Neural crest cell (in vitro differentiated cells): ENCODE measurements around the genes ATPAF2 and SHMT1.

DNA sequence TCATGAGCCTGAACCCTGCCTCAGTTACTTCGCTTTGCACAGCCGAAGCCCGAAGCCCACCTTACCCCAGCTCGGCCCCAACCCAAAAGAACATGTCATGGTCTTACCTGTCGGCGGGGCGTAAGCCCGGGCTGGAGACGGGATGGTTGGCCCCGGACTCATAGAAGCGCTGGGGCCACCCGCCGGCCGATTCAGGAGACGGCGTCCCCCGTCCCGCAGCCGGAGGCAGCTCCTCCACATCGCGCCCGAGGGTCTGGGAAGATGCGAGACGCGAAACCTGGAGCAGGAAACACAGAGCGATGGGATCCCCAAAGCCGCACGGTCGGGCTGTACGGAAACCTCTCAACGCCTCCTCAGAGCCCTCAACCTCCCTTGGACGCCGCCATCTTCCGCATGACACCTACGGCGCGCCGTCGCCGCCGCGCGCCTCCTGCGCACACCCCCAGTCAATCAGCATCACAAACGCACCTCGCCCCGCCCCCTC, at the start of gene ATPAF2:
Gene ATPAF2 (minus strand): TSS at position 395 of the 484 bp plus-strand sequence.
- PRO-cap = bidirectional peak, plus-strand start outside the sequence, minus-strand start at position 395 of the sequence

- PRO-cap = no peak
Observed at GRCh38 chr17:18067179-18067748, 20.5 kb upstream of the DRG2 start.

DNA sequence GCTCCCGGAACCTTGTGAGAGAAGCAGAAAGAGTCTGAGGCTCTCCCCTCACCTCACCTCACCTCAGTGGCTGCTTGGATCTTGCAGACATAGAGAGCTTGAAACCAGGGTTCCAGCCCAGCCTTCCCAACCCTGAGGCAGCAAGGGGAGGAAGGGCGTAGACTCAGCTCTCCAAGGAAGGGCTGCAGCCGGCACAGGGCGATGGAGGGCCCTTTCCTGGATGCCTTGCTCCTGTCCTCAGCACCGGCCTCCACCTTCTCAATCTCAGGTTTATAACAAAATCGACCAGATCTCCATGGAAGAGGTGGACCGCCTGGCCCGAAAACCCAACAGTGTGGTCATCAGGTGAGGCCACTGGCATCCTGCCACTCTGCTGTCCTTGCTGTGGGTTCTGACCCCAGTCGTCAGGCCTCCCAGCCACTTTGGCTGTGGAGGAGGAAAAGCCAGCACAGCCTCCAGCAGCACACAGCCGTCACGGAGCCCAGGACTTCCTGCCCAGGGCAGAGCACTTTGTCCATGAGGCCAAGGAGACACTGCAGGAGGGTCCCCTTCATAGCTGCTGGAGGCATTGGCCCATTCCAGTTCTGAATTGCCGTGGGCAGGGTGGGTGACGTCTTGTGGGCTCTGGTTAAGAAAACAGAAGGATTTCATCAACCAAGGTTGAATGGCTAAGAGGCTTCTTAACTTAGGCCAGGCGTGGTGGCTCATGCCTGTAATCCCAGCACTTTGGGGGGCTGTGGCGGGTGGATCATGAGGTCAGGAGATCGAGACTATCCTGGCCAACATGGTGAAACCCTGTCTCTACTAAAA, 6.7 kb upstream of the MYO15A start:
- PRO-cap = no peak

- PRO-cap = no peak
Observed at GRCh38 chr17:18139327-18139851, 30.8 kb downstream of the MYO15A start.

- PRO-cap = no peak
Observed at GRCh38 chr17:18181266-18181860, 2.3 kb upstream of the ALKBH5 start.

- PRO-cap = no peak
Observed at GRCh38 chr17:18185347-18185718, 1.7 kb downstream of the ALKBH5 start.

GRCh38 chr17:18209040-18210323, 16.0 kb upstream of the LLGL1 start:
- PRO-cap = no peak

DNA sequence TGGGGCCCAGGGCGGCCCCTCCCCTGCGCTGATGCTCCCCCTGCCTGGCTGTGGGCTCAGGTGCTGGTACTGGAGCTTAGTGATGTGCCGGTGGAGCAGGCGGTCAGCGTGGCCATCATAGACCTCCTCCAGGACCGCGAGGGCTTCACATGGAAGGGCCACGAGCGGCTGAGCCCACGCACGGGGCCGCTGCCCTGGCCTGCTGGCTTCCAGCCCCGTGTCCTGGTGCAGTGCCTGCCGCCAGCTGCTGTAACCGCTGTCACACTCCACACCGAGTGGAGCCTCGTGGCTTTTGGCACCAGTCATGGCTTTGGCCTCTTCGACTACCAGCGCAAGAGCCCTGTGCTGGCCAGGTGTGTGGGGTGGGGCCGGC, 12.0 kb downstream of the LLGL1 start:
- PRO-cap = no peak

DNA sequence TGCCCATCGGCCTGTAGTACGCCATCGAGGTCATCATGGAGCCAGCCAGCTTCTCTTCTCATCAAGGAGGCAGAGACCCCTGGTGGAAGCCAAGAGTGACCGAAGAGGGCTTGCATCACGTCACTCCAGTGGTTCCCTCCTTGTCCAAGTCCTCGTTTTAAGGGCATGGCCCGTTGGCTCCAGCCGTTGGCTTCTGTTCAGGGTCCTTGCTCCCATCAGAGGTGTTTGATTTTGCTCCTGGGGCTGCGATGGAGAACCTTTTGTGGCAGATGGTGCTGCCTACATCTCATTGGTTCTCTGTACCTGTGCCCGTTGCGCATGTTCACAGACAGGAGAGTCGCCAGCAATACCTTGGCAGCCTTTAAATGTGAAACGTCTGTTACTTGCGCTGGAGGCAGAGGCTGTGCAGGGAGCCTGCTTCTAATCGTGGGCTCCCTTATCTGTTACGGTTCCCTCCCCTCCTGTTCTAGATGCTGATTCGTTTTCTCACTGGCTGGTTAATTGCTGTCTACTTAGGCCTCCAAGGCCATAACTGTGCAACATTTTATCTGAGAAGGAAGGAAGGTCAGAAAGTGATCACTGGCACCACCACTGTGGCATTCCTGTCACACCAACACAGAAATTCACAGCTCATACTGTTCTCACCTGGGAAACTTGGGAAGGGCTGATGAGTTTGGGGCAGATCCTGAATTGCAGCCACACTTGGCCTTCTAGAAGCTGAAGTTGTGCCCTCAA, 9.6 kb downstream of the SMCR8 start:
- PRO-cap = no peak

DNA sequence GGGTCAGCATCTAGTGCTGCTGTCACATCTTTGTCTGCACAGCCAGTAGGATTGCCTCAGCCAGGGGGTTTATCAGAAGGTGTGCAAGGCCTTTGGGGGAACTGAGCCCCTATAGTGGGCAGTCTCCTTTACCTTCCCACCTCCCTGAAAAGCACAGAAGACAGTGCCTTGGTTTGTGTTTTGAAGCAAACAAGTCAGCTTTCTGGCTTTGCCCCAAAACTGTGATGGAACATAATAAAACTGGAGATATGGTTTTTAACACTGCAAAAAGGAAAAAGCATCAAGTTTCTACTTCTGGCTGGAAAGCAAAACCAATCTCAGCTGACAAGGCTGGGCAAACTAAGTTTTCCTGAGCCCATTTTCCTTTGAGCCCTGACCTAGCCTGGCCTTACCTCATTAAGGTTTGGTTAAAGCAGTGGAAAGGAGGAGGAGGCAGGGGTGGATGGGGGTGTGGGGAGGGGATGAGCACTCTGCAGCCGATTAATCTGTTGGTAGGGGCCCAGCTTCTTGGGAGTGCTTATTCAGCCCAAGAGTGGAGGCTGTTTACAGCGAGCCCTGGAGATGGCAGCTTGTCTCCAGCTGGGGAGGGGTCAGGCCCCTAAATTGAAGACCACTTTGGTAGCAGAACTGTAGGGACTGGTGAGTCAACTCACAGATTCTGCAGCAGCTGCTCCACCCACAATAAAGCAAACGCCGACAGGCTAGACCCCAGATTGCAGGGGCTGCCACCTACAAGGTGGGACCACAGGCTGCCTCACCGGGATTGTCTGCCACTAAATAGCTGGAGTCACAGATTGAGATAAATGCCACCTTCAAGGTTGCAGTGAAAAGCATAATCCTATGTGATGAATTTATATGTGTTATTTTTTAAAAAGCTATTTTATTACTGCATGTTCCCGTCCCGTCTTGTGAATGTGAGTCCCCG, 12.0 kb downstream of the SMCR8 start:
- PRO-cap = no peak

GRCh38 chr17:18363095-18363933, at the start of gene SHMT1:
Gene SHMT1, minus strand, starts transcription at chr17:18363550.
- PRO-cap = bidirectional peak, plus-strand start at chr17:18363714, minus-strand start at chr17:18363495

GRCh38 chr17:18718659-18719264, 25.1 kb upstream of the FBXW10 start:
- PRO-cap = no peak

GRCh38 chr17:18865271-18865877, 7.4 kb downstream of the PRPSAP2 start:
- PRO-cap = no peak

DNA sequence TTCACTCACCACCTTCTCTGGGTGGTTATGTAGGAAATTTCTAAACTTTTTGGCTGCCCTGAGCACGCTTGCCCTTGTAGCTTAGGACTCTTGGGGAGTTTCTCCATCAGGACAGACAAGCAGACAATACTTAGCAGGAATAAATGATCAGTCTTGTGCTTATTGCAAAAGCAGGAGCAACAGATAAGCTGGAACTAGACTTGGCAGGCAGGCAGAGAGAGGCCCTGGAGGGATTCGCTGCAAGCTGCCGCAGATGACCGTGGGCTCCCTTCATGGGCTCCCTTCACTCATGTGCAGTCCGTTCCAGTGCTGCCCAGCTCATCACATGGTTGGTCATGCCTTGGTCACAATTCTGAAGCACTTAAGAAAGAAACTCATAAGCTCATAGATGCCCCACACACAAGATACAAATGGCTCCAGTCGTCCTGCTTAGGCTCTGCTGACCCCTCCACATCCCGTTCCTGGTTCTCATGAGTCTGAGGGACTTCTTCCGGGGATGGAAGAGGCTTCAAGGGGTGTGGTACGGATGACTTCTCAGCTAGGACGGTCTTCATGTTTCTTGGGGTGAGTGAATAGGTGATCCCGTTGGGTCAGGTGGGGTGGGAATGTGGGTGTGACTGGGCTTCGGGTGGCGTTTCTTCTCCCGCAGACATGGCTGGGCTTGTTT, 2.3 kb upstream of the SLC5A10 start:
- PRO-cap = no peak

- PRO-cap = no peak
Observed at GRCh38 chr17:18963100-18963660, 11.2 kb downstream of the SLC5A10 start.

- PRO-cap = unidirectional peak, minus-strand start at chr17:19238265
Observed at GRCh38 chr17:19238040-19238837, 1.1 kb downstream of the EPN2 start.

DNA sequence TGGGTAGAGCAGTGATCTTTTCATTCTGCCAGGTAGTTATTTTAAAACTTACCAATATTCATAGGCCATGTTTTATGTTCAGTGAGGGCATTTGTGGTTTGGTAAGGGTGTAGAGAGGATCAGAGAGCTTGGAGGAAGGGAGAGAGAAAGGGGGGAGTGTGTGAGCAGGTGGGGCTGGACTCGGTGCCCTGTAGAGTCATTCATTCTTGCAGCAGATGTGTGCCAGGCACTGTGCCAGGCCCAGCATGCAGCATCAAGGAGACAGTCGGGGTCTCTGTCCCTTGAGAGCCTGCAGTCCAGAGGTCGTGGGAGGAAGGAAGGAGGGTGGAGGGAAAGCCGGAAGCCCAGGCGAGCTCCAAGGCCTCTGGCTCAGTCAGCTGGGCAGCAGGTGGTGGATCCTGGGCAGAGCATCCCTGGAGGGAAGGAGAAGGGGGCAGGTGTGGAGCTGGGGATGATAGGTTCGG, 27.4 kb downstream of the EPN2 start:
- PRO-cap = no peak

DNA sequence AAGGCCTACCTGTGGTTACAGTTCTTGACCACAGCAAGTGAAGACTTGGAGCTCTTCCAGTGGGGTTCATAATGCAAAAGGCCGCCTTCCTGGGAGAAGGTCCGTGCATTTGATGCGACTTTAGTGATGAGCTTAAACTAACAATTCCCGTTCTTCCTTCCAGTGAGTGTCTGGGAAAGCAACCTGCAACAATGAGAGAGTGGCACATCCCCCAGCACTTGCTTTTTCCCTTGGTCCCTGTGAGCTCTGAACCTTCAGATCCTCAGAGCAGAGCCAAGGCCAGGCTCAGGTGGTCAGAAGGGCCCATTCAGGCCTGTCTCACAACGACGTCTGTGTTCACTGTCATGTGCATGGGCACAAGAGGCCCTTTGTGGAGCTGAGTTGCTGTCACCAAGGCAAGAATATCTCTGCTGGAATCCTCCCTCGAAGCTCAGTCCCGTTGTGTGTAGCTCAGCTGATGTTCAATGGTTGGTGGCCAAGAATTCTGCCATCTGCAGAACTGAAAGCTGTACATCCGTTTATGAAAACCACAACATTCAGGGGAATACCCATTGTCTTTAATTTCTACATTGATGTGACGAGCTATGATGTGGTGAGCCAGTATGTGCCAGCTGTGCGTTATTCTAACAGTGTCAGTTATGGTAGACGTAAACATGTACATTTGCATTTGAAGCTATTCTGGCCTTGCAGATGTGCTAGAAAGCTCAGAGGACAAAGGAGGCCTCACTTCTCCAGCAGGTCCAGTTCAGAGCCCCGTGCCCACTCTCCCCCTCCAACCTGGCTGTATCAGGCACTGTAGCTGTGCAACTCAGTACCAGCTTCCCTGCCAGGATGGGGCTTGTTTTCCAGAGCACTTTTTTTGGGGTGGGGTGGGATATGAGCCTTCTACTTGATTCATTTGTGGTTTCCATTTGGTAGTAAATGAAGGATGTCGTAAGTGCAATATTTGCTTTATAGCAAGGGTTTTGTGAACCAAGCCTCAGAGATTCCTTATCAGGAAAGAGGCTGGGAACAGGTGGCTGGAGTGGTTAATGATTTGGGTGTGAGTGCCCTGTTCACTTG, 56.3 kb downstream of the B9D1 start:
- PRO-cap = bidirectional peak, plus-strand start at position 433 of the sequence, minus-strand start at position 248 of the sequence

DNA sequence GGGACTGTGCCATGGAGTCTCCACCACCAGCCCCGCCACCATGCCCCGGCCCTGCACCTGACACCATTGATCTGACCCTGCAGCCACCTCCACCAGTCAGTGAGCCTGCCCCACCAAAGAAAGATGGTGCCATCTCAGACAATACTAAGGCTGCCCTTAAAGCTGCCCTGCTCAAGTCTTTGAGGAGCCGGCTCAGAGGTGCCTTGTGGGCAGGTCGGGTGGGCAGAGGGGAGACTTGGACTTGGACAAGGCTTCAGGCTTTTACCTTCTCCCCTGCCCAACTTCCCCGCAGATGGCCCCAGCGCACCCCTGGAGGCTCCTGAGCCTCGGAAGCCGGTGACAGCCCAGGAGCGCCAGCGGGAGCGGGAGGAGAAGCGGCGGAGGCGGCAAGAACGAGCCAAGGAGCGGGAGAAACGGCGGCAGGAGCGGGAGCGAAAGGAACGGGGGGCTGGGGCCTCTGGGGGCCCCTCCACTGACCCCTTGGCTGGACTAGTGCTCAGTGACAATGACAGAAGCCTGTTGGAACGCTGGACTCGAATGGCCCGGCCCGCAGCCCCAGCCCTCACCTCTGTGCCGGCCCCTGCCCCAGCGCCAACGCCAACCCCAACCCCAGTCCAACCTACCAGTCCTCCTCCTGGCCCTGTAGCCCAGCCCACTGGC, 3.3 kb downstream of the MAPK7 start:
- PRO-cap = no peak

- PRO-cap = no peak
Observed at GRCh38 chr17:19457665-19458353, 46.8 kb downstream of the RNF112 start.